Measurements from ENCODE around the genes PIM3 and HDAC10.

GRCh38 chr22:49808005-49808523 is 19.6 kb downstream of the BRD1 start:
- PRO-cap, result no peak
CAGE:
- cytosol, long polyA minus RNA, result no peak
- cytosol, long polyA plus RNA, result no peak
- long polyA plus RNA, result no peak
- nucleus, long polyA minus RNA, result no peak
- nucleus, long polyA plus RNA, result no peak

DNA sequence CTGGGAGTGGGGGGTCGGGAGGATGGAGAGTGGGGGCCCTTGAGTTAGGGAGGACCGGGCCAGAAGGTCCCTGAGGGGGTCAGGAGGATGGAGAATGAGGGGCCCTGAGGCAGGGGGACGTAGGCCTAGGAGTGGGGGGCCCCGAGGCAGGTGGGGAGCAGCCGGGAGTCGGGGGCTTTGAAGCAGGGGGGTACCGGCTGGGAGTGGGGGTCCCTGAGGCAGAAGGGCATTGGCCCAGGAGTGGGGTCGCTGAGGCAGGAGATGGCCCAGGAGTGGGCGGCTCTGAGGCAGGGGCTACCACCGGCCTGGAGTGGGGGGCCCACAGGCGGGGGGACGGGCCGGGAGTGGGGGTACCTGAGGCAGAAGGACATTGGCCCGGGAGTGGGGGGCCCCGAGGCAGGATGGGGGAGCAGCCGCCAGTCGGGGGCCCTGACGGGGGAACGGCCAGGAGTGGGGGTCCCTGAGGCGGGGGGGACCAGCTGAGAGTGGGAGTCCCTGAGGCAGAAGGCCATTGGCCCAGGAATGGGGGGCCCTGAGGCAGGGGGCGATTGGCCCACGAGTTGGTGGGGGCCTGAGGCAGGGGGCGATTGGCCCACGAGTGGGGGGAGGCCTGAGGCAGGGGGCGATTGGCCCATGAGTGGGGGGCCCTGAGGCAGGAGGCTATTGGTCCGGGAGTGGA is 490 bp upstream of the BRD1 start:
- PRO-cap, result no peak
CAGE:
- cytosol, long polyA minus RNA, result no peak
- cytosol, long polyA plus RNA, result no peak
- long polyA plus RNA, result no peak
- nucleus, long polyA minus RNA, result no peak
- nucleus, long polyA plus RNA, result no peak

DNA sequence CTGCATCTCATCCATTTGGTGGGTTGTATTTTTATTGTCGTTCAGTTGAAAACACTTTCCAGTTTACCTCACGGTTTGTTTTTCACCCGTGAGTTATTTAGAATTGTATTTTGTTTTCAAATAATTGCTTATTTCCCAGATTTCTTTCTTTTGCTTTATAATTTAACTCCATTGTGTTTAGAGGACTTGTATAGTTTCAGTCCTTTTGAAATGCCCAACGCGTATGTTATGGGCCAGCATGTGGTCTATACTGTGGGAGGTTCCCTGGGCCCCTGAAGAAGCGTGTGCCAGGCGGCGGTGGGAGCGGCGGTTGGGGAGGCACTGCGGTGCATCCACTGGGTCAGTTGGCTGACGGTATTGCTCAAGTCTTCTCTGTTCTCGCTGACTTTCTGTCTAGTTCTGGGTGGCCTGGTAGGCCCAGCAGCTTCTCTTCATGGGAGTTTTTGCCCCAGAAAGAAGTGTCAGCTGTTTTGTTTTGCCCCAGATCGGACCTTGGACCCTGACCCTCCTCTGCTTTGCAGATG is 13.5 kb downstream of the ZBED4 start:
- PRO-cap, result no peak
CAGE:
- cytosol, long polyA minus RNA, result no peak
- cytosol, long polyA plus RNA, result no peak
- long polyA plus RNA, result no peak
- nucleus, long polyA minus RNA, result no peak
- nucleus, long polyA plus RNA, result no peak

DNA sequence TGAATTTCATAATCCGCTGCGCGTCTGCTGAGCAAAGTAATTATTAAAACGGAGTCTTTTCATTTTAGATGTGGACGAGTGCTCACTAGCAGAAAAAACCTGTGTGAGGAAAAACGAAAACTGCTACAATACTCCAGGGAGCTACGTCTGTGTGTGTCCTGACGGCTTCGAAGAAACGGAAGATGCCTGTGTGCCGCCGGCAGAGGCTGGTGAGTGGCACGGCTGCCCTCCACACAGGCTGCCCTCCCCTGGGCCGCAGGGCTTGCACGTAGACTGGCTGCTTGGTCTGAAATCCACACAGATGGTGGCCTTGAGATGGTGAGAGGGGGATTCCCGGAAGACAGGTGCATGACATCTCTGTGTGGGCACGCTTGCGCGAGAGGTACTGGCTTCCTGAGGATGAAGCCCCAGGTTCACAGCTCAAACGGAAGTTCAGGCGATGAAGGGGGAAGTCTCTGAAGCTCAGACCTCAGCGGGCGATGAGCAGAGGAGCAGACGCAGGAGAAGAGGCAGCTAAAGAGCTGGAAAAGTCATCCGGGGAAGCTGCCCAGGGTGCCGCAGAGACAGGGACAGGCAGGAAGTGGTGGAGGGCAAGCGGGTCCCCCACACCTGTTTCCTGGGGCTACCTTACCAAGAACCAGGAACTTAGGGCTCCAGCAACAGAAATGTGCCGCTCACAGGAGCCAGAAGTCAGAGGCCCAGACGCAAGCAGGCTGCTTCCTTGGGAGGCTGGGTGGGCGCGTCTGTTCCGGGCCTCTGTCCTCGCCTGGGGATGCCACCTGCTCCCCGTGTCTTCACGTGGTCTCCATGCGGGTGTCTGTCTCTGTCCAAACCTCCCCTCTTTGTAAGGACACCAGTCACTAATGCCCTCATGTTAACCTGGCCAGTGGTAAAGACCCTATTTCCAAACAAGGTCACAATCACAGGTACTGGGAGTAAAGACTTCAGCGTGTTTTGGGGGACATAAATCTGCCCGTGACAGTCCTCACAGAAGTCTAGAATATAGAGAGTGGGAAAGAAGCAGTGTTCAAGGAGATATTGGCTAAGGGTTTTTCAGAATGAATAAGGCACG is 7.3 kb downstream of the CRELD2 start:
- PRO-cap, result no peak
CAGE:
- cytosol, long polyA minus RNA, result no peak
- cytosol, long polyA plus RNA, result no peak
- long polyA plus RNA, result no peak
- nucleus, long polyA minus RNA, result no peak
- nucleus, long polyA plus RNA, result no peak

DNA sequence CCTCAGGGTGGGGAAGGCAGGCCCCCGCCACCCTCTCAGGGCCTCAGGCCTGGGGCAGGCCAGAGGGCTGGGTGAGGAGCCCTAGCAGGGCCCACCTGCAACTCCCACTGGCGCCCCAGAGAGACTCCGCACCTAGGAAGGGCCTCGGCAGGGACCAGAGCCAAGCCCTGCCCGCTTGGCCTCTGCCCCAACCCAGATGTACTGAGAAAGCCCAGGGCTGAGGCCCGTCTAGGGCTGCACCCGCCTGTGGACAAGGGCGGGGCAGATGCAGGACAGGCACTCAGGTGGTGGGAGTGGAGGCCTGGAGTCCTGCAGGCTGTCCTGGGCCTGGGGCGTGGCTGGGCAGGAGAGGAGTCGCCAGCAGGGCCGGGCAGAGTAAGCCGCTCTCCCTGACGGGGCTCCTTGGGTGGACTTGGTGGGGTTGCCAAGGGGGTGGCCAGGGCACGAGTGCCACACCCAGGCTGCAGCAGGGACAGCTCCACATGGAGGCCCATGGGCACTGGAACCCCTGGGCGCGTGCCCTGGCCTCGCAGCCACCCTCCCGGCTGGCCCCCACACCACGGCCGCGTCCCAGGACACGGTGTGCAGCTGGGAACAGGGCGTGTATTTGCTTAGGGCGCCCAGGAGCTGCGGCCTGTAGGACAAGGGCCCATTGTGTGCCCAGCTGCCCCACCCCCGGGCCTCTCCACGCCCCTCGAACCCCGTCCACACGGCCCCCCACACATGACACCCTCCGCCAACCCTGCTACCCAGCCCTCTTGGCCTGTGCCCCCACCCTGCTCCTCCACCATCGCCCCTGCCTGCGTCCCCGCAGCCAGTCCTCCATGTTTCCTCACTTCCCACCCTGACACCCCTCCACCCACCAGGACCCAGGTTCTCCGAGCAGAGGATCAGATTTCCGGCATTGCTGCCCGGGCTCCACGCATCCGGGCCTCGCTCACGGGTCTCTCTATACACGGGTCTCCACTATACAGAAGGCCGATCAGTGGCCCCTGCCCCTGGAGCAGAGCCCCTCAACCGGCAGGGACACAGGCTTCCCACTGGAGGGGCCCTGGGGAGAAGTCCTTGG is 11.3 kb upstream of the PIM3 start:
- PRO-cap, result no peak
CAGE:
- cytosol, long polyA minus RNA, result no peak
- cytosol, long polyA plus RNA, result no peak
- long polyA plus RNA, result no peak
- nucleus, long polyA minus RNA, result no peak
- nucleus, long polyA plus RNA, result no peak

GRCh38 chr22:49953909-49954306 is 6.7 kb upstream of the PIM3 start:
- PRO-cap, result no peak
CAGE:
- cytosol, long polyA minus RNA, result no peak
- cytosol, long polyA plus RNA, result no peak
- long polyA plus RNA, result no peak
- nucleus, long polyA minus RNA, result no peak
- nucleus, long polyA plus RNA, result no peak

GRCh38 chr22:49954307-49954791 is 6.2 kb upstream of the PIM3 start:
- PRO-cap, result no peak
CAGE:
- cytosol, long polyA minus RNA, result no peak
- cytosol, long polyA plus RNA, result no peak
- long polyA plus RNA, result no peak
- nucleus, long polyA minus RNA, result no peak
- nucleus, long polyA plus RNA, result no peak

GRCh38 chr22:49960539-49961658 is at the start of gene PIM3:
TSS of gene PIM3 (plus strand) at chr22:49960772.
- PRO-cap, result bidirectional peak, plus-strand start at chr22:49960776, minus-strand start at chr22:49960670
CAGE:
- cytosol, long polyA minus RNA, result start-site peak on the plus strand at chr22:49960745-49960857, 20 reads
- cytosol, long polyA plus RNA, result start-site peak on the plus strand at chr22:49960913-49960999, 16 and 52 reads in 2 replicates
- long polyA plus RNA, result start-site peak on the plus strand at chr22:49960788-49961013, 200 and 134 reads in 2 replicates
- nucleus, long polyA minus RNA, result start-site peak on the plus strand at chr22:49960784-49960829, 129 reads
- nucleus, long polyA plus RNA, result start-site peak on the plus strand at chr22:49960746-49961337, 116 and 130 reads in 2 replicates

DNA sequence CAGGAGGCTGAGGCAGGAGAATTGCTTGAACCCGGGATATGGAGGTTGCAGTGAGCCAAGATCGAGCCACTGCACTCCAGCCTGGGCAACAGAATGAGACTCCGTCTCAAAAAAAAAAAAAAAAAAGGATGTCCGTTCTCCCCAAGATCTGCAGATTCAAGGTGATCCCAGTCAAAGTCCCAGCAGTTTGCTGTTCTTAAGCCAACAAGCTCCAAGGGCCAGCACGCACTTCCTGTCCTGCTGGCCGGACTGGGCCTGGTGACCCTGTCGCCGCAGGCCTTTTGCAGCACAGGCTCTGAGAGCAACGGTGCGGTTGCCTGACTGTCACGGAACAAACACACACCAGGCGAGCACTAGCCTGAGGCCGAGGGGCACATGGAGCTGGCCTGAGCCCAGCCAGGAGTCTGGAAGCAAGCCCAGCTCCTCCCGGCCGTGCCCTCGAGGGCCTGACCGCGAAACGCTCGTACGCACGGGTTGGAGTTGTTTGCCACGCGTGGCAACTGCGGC is 14.9 kb upstream of the IL17REL start:
- PRO-cap, result no peak
CAGE:
- cytosol, long polyA minus RNA, result no peak
- cytosol, long polyA plus RNA, result no peak
- long polyA plus RNA, result no peak
- nucleus, long polyA minus RNA, result no peak
- nucleus, long polyA plus RNA, result no peak

DNA sequence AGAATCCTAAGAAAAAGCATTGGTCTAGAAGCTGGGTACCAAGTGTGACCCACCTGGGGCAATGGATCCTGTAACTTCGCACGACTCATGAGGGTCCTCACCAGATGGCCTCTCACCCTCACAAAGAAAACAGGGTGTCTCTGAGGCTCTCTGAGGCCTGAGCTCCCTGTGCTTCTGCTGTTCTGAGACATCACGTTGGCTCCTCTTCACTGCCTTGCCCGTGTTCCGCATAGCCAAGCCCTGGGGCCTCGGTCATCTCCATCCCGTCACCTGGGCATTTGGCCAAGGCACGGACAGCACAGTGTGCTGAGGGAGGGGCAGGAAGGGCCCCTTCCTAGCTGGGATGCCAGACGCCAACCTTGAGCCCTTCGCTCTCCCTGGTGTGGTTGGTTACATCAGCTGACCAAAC is 25.8 kb downstream of the MOV10L1 start:
- PRO-cap, result unidirectional peak, minus-strand start at position 227 of the sequence
CAGE:
- cytosol, long polyA minus RNA, result no peak
- cytosol, long polyA plus RNA, result no peak
- long polyA plus RNA, result no peak
- nucleus, long polyA minus RNA, result start-site peak on the minus strand centred at position 208 of the sequence, 9 bp wide, 23 reads
- nucleus, long polyA plus RNA, result no peak

DNA sequence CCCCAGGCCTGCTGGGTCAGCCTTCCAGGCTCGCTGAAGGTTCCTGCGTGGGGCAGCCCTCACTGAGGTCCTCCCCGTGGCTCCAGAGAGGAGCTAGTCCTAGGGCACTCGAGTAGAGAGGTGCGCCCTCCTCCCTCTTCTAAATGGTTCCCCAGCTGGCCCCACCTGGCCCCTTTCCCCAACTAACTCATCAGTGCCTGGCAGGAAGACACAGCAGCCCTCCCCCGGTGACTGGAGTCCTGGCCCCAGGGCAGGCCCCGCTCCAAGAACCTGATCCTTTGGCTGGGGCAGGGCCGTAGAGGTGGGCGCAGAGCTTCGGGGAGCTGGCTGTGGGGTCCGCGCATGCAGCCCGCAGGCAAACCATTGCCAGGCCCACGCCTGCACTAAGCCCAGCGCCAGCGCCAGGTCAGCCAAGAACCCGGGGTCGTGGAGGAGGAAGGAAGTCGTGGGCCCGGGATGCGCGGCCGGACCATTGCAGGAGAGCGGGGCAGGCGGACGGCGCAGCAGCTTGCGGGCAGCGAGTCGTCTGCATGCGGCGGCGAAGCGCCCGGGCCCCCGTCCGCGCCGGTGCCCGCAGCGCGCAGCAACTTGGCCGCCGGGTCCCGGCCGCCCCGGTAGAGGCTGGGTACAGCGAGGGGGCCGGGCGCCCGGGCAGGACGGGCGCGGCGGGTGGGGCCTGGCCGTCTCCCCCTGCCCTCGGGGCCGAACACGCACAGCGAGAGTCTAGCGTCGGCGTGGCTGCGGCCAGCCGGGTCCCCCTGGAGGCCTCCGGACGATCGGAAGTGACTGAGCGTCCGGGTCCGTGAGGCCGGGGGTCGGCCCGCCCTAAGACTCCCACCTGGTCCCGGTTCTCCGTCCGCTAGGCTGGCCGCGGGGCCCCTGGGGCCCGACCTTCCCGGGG is 1.0 kb upstream of the TRABD start:
- PRO-cap, result unidirectional peak, plus-strand start at position 472 of the sequence; bidirectional peak, plus-strand start at position 693 of the sequence, minus-strand start at position 760 of the sequence
CAGE:
- cytosol, long polyA minus RNA, result no peak
- cytosol, long polyA plus RNA, result no peak
- long polyA plus RNA, result no peak
- nucleus, long polyA minus RNA, result no peak
- nucleus, long polyA plus RNA, result no peak

- PRO-cap, result no peak
CAGE:
- cytosol, long polyA minus RNA, result no peak
- cytosol, long polyA plus RNA, result no peak
- long polyA plus RNA, result no peak
- nucleus, long polyA minus RNA, result no peak
- nucleus, long polyA plus RNA, result no peak
These were observed 896 bp downstream of the SELENOO start for GRCh38 chr22:50201583-50202231.

GRCh38 chr22:50206050-50207266 is 5.6 kb downstream of the SELENOO start:
- PRO-cap, result no peak
CAGE:
- cytosol, long polyA minus RNA, result no peak
- cytosol, long polyA plus RNA, result no peak
- long polyA plus RNA, result no peak
- nucleus, long polyA minus RNA, result no peak
- nucleus, long polyA plus RNA, result no peak

DNA sequence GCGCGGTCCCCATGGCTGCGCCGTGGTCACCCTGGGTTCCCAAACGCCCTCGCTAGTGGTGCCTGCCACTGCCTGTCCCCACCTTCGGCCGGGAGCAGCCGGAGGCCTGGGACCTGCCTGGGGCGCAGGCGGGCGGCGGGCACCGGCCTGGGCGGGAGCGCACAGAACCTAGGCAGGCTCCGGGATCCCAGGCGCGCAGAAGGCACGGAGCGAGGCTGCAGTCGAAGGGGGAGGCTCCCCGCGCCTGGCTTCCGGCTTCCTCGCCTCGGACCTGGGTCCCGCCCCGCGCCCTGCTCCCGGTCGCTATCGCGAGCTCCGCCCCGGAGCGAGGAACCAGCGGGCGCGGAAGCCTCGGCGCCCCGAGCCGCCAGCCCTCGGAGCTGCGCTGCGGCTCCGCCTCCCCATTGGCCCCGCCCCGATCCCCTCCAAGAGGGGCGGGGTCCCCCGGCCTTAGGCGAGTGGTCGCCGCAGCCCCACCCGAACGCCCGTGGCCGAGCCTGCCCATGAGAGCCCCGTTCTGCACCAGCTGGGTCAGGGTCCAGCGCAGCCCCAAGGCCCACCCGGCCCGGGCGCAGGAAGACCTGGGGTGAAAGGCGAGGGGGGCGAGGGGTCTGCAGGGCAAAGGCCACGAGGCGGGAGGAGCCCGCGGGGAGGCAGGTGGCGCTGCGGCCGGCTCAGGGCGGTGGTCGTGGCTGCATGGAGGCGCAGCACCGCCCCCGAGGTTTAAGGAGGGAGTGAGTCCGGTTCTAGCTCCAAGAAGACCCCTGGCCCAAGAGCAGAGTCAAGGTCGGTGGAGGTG is at the start of gene HDAC10:
TSS of gene HDAC10 (minus strand) at position 246 of the 799 bp plus-strand sequence.
- PRO-cap, result bidirectional peak, plus-strand start at position 320 of the sequence, minus-strand start at position 242 of the sequence
CAGE:
- cytosol, long polyA minus RNA, result start-site peak on the minus strand centred at position 240 of the sequence, 68 bp wide, 12 reads
- cytosol, long polyA plus RNA, result no peak
- long polyA plus RNA, result no peak
- nucleus, long polyA minus RNA, result start-site peak on the minus strand centred at position 214 of the sequence, 52 bp wide, 89 reads
- nucleus, long polyA plus RNA, result start-site peak on the minus strand centred at position 218 of the sequence, 60 bp wide, 369 and 215 reads in 2 replicates; start-site peak on the minus strand centred at position 346 of the sequence, 83 bp wide, 25 and 24 reads in 2 replicates

DNA sequence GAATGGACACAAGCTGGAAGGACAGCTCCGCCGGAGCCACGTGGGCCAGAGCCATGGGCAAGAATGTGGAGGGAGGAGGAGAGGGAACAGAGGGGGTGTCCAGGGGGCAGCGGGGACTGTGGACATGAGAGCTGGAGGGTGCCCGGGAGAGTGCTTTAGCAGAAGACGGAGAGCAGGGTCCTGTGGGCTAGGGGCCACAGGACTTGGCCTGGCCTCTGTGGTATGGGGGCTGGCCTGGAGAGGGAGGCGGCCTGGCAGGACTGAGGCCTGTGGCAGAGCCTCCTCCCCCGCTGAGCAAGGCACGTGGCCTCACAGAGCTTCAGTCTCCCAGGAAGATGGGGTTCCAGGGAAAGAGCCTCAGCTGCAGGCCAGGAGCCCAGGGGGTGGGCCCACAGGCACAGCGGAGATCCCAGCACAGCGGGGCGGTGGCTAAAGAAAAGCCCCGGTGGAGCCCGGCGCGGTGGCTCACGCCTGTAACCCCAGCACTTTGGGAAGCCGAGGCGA is 2.3 kb downstream of the MAPK12 start:
- PRO-cap, result no peak
CAGE:
- cytosol, long polyA minus RNA, result no peak
- cytosol, long polyA plus RNA, result no peak
- long polyA plus RNA, result no peak
- nucleus, long polyA minus RNA, result no peak
- nucleus, long polyA plus RNA, result no peak

- PRO-cap, result no peak
CAGE:
- cytosol, long polyA minus RNA, result no peak
- cytosol, long polyA plus RNA, result no peak
- long polyA plus RNA, result no peak
- nucleus, long polyA minus RNA, result no peak
- nucleus, long polyA plus RNA, result no peak
These were observed 9.3 kb upstream of the MAPK11 start for GRCh38 chr22:50279444-50279839.

DNA sequence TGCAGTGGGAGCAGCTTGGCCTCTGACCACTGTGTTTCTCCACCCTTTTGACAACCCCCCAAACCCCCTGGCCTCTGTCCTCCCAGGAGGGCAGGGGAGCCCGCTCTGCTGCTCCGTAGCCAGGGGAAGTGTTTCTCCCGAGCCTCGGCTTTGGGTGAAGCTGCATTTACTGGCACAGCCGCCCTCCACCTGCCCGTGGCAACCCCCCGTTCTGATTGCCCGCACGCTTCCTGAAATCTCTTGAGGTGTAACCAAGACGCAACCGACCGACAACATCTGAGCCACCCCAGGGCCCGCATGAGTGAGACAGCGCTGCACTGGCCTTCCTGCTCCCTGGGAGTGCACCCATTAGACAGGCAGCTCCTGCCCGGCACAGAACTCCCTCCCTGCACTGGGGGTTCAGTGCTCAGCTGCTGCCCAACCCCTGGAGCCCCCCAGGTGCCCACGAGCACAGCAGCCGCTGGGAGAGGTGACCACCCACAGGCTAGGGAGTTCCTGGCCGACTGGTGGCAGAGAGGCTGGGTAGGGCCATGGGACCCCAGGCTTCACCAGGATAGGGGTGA is 14.8 kb downstream of the PLXNB2 start:
- PRO-cap, result no peak
CAGE:
- cytosol, long polyA minus RNA, result no peak
- cytosol, long polyA plus RNA, result no peak
- long polyA plus RNA, result no peak
- nucleus, long polyA minus RNA, result no peak
- nucleus, long polyA plus RNA, result no peak

GRCh38 chr22:50299073-50300134 is 8.0 kb downstream of the PLXNB2 start:
- PRO-cap, result no peak
CAGE:
- cytosol, long polyA minus RNA, result no peak
- cytosol, long polyA plus RNA, result no peak
- long polyA plus RNA, result no peak
- nucleus, long polyA minus RNA, result no peak
- nucleus, long polyA plus RNA, result no peak

DNA sequence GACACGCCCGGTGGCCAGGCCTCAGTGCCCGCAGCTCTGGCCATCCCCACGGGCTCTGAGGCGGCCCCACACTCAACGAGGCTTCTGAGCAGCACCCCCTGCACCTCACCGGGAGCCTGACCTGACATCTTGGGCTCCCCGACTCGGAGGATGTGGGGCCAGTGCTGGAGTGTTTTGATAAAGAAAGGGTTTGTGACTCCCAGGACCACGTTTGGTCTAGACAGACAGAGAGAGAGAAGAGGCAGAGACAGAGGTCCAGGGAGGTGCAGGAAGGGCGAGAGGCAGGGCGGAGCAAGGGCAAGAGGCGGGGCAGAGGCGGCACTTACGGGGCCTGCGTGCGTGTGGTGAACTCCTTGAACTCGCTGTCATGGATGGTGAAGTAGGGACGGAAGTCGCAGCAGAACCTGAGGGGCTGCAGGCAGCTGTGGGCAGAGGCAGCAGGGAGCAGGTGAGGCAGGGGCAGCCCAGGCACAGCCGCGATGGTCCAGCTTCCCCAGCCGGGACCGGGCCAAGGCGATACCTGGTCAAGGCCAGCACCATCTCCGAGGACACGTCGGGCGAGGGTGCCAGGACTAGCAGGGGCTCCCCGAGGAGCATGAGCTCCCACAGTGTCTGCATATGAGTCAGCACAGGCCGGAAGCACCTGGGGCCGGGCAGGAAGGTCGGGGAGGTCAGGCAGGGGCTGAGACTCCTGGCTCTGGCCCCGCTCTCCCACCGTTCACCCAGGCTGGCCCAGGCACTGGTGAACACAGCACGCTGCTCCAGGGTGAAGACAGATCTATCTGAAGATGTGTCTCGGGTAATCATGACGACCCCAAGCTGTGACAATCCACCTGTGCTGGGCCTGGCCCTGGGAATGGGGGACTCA is 7.1 kb upstream of the PLXNB2 start:
- PRO-cap, result no peak
CAGE:
- cytosol, long polyA minus RNA, result no peak
- cytosol, long polyA plus RNA, result no peak
- long polyA plus RNA, result no peak
- nucleus, long polyA minus RNA, result no peak
- nucleus, long polyA plus RNA, result no peak

DNA sequence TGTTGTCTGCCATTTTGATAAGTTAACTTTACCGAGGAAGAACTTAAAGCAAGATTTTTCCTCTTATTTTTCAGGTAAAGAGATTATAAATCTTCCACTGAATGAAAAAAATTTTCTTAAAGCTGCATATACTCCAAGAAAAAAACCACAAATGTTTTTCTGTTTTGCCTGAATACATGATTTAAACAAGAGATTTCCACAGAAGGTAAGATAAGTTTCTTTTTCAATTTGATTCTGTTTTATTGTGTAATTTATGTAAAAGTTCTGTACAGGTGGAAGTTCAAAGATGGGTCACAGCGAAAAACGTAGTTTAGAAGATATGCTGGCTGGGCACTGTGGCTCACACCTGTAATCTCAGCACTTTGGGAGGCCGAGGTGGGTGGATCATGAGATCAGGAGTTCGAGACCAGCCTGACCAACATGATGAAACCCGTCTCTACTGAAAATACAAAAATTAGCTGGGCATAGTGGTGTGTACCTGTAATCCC is 28.9 kb downstream of the PPP6R2 start:
- PRO-cap, result no peak
CAGE:
- cytosol, long polyA minus RNA, result no peak
- cytosol, long polyA plus RNA, result no peak
- long polyA plus RNA, result no peak
- nucleus, long polyA minus RNA, result no peak
- nucleus, long polyA plus RNA, result no peak

Data from endothelial cell of umbilical vein (primary cell).